SJCRH30 (cell line): ENCODE data around the gene ADAMTS6.

GRCh38 chr5:61530016-61530406 lies 198.0 kb downstream of the ZSWIM6 start:
- RAMPAGE, long total RNA = no peak

- RAMPAGE, long total RNA = no peak
Measured at GRCh38 chr5:61624954-61625519, 293.0 kb downstream of the ZSWIM6 start.

GRCh38 chr5:62387691-62388987 lies 15.6 kb downstream of the DIMT1 start:
- RAMPAGE, long total RNA = no peak

DNA sequence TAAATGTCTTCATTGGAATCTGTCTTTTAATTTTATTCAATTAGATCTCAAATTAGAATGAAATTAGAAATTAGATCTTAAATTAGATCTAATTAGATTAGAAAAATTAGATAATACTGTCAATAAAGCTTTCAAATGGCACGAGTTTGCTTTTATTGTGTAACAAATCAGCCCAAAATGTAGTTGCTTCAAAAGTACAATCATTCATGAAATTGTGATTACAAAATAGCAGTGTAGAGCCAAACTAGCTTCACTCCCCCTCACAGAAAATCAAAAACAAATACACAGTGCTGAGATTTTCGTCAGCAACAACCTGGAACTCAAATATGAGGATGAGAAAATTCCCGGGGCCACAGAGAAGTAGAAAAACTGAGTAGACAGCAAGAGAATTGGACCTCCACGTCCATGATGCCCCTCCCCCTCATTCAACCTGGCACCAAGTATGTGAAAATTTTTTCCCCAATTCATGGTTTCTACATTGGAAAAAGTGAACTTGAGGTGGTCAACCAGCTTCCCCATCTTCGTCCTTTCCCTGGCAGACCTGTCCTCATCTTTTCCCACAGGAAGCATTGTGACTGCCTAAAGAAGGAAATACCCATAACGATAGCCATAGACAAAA lies 664.4 kb downstream of the LRRC70 start:
- RAMPAGE, long total RNA = no peak

GRCh38 chr5:64180543-64181290 lies 15.1 kb downstream of the RNF180 start:
- RAMPAGE, long total RNA = no peak

GRCh38 chr5:65258568-65259056 lies 223.1 kb downstream of the ADAMTS6 start:
- RAMPAGE, long total RNA = no peak

GRCh38 chr5:65481342-65482221 lies at the start of gene ADAMTS6:
ADAMTS6 (minus strand) TSS chr5:65481920.
- RAMPAGE, long total RNA = no peak

DNA sequence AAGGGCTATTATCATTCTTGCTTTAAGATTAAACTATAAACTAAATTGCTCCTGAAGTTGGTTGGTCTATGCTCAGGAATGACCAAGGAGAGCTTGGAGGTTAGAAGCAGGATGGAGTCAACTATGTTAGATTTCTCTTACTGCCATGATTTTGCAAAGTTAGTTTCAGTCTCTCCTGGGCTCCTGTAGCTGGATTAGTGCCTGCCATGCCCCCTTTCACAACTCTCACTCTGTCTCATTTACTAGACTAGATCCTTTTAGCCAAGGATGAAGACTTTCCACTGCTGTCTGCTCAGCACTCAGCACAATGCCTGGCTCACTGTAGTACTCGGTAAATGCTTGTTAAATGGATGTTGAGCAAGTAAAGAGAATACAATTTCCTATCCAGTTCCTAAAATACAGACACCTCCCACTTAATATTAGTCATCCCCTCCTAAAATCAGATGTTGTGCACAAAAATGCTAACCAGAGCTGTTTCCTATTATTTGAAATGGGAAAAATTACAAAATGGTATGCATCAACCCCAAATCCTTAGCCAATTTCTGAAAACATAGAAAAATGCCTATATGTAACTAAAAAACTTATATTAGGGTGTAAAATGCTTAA lies 195.7 kb downstream of the SREK1 start:
- RAMPAGE, long total RNA = no peak

DNA sequence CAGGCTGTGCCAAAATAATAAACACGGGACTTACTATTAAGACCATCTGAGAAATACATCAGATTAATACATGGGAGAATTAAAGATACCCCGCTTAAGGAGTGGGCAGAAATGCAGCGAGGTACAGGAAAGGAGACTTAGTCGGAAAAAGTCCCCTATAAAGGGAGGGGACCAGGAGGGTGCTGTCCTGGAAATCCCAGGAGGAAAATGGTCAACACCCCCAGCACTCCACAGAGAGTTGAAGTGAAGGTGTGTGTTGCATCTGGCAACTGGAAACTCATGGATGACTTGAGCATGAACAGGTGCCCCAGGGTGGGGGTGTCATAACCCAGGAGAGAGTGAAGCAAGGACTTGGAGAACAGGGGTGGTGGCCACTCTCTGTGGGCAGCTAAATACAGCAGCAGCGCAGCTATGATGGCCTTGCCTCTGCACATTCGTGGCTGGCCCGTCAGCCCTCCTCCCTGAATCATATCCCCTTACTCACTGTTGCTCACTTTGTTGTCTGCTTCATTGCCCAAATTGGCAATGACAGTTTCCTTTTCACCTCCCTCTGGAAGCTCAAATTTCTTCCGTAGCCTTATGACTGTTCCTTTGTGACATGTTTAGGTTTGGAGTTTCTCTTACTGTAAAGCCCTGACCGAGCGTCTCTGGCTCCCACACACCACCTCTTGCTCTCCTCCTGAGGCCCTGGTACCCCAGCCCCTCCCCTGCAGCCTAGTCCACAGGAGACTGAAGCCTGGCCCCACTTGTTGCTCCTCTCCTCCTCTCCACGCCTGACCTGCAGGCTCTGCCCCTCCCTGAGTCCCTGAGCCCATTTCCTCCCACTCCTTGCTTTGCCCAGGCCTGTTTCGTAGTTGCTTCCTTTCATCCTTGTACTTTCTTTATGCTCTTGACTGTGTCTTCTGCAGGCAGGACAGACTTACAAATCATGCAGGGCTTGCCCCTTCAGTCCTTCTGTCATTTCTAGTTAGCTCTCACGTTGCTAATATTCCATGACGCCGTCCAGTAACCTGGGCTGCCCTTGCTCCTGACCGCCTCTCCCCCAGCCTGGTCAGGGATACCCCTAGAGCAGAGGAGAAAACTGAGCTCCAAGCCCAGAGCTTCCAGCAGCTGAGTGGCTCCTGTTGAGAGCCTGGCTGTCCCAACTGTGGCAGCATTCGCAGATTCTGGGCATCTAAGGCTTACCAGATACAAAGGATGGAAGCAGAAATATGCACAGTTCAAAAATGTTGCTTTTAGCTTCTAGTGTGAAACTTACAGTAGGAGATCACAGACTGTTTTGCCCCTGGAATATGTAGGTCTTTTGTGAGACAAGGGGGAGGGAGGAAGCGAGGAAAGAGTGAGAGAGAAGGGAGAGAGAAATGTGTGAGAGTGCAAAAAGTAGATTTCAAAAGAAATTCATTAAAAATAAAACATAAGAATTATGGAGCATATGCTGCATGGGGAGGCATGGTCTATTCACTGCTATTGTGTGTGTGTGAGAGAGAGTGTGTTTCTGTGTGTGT lies 185.5 kb downstream of the CD180 start:
- RAMPAGE, long total RNA = no peak

DNA sequence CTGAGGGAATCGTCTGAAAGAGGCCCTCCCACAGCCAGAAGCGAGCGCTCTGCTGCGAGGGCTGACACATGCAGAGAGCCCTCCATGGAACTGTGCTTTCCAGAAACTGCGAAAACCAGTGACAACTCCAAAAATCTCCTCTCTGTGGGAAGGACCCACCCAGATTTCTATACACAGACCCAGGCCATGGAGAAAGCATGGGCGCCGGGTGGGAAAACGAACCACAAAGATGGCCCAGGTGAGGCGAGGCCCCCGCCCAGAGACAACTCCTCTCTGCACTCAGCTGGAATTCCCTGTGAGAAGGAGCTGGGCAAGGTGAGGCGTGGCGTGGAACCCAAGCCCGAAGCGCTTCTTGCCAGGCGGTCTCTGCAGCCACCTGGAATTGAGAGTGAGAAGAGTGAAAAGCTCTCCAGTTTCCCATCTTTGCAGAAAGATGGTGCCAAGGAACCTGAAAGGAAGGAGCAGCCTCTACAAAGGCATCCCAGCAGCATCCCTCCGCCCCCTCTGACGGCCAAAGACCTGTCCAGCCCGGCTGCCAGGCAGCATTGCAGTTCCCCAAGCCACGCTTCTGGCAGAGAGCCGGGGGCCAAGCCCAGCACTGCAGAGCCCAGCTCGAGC lies 31.4 kb downstream of the CD180 start:
- RAMPAGE, long total RNA = no peak

- RAMPAGE, long total RNA = no peak
Measured at GRCh38 chr5:67232872-67233393, 36.3 kb upstream of the CD180 start.

- RAMPAGE, long total RNA = no peak
Measured at GRCh38 chr5:67315013-67315993, 118.7 kb upstream of the CD180 start.

DNA sequence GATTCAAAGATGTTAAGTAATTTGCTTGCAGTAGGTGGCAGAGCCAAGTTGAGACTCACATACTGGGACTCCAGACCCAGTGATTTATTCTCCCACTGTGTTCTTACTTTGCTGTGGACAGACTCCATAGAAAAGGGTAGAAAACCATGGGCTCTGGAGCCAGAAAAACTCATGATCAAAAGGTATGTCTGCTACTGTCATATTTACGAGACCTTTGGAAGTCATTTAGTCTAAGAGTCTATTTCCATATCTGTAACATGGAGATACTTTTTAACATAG lies 181.9 kb upstream of the CD180 start:
- RAMPAGE, long total RNA = no peak

- RAMPAGE, long total RNA = no peak
Measured at GRCh38 chr5:67549190-67549731, 352.7 kb upstream of the CD180 start.

DNA sequence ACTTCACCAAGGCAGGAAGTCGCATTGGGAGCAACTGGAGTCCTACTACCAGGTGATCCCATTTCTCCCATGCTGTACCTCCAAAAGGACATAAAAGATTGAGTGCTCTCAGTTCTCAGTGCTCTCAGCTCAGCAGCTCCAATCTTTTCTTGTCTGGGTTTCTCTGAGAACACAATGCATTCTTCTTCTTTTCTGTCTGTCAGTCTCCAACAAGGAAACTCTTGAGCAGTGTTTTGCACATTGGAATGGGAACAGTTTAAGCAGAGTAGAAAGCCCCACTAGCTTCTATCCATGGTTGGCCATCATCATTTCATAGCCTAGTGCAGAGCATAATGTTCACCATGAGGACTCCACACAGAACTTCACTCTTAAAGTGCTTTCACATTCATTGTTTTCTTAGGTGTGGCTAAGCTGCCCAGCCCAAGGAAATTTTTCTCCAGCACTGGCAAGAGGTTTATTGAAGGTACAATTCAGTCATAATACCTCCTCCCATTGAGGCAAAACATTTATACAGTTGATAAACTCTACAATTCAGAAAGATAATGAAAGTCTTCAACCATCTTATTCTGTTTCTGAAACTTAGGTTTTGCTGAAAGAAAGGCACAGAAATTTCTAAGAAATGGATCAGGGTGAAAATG lies 502.9 kb upstream of the CD180 start:
- RAMPAGE, long total RNA = no peak

- RAMPAGE, long total RNA = no peak
Measured at GRCh38 chr5:67773326-67773874, 442.2 kb upstream of the PIK3R1 start.

GRCh38 chr5:67780134-67780735 lies 435.3 kb upstream of the PIK3R1 start:
- RAMPAGE, long total RNA = no peak

DNA sequence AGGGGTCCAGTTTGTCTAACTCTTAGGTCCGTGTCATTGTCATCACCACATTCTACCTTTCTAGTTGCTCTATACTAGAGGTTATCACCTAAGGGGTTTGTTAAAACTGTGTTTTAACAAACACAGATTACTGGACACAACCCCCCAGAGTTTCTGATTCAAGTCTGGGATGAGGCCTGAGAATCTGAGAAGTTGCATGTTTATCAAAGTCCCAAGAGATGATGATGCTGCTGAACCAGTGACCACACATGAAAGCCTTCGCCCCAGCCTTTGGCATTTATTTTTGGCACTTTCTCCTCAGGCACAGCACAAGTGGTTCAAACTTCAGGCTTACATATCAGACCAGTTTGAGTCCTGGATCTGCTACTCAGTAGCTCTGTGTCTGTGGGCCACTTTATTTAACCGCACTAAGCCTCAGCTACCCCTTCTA lies 407.3 kb upstream of the PIK3R1 start:
- RAMPAGE, long total RNA = no peak

- RAMPAGE, long total RNA = no peak
Measured at GRCh38 chr5:67815421-67816504, 399.8 kb upstream of the PIK3R1 start.

DNA sequence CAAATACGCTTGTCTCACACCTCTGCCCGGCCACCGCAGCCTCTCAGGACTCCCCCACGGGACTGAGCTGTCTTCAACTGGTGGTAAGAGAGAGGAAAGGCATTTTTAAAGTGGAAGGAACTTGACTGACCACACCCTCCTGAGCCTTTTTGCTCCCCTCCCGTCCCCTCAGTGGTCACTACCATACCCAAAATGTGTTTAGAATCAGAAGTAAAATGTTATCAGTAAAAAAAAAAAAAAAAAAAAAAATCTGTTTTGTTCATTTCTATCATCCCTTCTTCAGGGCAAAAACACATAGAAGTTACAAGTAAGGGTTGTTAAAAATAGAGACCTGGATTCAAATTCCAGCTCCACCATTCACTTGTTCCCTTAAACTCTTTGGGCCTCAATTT lies 174.1 kb upstream of the PIK3R1 start:
- RAMPAGE, long total RNA = no peak